Cardiac fibroblast (primary cell): Measurements from ENCODE around the gene TBCEL.

- RRBS: no CpG with 5 or more reads among the region's 3 CpGs
These were observed 47.2 kb downstream of the ARHGEF12 start for GRCh38 chr11:120383456-120383861.

DNA sequence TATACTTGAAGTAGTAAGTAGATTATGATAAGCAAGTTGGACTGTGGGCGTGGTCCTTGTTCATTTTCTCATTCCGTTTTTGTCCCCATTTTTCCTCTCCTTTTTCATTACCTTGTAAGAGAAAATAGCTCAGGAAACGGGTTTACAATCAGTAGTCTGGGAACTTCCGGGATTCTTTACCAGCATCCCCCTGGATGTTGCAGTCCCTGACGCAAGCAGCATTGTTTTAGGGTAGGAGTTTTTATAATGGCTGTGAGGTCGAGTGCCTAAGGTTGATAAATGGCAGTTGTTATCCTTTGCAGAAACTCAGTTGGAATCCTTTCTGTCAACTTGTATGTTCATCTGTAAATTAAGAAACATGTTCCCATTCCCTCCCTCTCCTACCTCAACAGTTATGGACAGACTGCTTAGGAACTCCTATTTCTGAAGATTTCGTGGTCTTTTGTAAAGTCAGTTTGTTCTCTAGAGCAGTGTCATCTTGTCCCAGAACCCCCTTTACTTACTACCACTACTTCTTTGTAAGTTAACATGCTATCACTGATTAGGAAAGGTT lies 68.3 kb downstream of the ARHGEF12 start:
- RRBS: no CpG with 5 or more reads among the region's 7 CpGs

DNA sequence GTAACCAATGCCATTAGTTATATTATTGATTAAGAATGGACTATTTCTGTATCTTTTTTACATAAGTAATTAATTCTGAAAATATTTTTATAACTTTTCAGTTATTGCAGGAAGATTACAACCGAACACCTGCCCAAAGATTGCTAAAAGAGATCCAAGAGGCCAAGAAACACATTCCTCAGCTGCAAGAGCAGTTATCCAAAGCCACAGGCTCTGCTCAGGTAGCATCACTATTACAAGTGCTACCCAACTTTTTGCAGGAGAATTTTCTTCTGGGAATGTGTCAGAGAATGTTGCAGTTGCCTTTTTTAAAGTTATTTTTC lies 82.0 kb upstream of the GRIK4 start:
- RRBS: no CpG with 5 or more reads among the region's 1 CpG

DNA sequence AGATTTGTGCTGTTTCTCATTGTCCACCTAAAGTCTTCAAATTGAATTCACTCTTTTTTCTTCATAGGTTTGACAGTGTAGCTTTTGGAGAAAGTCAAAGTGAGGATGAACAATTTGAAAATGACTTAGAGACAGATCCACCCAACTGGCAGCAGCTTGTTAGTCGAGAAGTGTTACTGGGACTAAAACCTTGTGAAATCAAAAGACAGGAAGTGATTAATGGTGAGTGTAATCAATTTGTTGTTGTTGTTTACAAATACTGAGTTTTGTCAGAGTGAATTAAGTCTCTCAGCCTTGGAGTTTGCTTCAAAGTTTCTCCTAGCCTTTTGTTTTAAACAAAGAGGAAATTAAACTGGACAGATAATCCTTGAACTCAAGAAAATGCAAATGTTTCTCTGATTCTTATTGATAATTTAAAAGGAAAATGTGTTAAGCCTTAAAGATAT lies 53.5 kb upstream of the GRIK4 start:
- RRBS: no CpG with 5 or more reads among the region's 1 CpG

DNA sequence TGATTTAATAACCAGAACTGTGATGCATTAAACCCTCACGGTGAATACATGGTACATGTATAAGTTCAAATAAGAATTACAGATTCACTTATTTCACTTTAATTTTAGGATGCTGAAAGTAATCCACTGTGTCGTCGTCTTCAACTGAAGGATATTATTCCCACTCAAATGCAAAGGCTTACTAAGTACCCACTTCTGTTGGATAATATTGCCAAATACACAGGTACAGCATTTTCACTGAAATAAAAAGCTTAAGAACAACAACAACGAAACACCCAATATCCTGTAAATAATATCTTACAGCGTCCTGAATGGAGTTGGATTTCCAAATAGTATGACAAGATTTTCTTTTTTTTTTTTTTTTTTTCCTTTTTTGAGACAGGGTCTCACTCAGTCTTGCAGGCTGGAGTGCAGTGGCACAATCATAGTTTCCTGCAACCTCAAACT lies 44.4 kb upstream of the GRIK4 start:
- RRBS: no CpG with 5 or more reads among the region's 5 CpGs

- RRBS: no CpG with 5 or more reads among the region's 7 CpGs
These were observed 140.1 kb upstream of the TBCEL start for GRCh38 chr11:120883725-120884254.

GRCh38 chr11:121023788-121024369 lies at the start of gene TBCEL:
Gene TBCEL, plus strand, starts transcription at chr11:121024102.
- RRBS: 1% methylated on average over 22 of the region's 44 CpGs

DNA sequence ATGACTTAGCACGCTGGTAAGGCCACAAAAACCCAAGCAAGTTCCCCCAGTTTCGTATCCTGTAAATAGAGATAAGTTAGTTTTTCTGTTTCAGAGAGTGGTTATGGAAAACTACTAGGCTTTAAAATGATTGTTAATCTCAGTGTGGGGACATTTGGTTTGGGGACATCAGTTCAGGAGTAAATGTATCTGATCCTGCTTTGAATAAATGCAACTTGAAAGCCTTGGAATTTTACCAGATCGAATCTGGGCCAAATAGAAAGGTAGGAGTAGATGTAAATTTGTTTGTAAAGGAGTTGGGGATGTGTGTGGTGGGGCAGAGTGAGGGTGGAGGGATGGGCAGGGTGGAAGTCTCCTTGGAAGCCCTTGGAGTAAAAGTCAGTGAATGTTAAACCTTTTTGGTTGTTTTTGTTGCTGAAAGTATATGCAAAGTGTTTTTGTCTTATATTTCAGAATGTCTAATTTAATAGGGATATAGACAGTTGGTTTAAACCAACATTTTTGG lies 12.2 kb downstream of the TBCEL start:
- RRBS: no CpG with 5 or more reads among the region's 3 CpGs

GRCh38 chr11:121372842-121373497 lies 79.1 kb upstream of the SORL1 start:
- RRBS: no CpG with 5 or more reads among the region's 9 CpGs

DNA sequence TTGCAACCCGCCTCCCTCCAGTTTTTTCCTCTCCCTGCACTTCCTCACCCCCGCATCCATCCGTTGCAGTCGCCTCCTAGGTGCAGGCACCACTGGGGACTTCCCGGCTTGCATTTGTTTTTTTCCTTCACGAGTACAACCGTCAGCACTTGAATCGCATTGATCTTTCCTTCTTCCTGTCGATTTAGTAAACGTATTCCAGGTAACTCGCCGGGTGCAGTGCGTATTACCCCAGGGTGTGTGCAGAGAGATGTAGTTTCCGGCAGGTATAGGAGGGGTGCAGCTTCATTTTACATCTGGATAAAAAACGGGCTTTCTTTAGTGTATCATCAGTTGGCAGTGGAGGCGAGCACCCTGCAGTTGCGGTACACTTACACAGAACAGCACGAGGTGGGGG lies 511 bp downstream of the SORL1 start:
- RRBS: under 1% methylated on average over 7 of the region's 18 CpGs

DNA sequence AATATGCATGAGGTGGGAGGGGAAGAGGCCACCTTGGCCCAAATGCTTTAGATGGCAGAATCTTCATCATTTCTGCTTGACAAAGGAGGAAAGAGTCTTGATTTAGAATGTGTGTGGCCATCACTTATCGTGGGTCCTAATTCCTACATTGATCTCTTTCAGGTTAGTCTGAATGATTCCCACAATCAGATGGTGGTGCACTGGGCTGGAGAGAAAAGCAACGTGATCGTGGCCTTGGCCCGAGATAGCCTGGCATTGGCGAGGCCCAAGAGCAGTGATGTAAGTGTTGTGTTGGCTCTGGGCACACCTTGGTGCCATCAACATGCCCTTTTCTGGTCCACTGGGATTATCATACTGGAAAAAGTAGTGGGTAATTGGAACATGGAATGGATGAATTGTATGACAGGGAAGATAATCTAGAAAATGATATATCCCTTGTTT lies 17.8 kb downstream of the SORL1 start:
- RRBS: no CpG with 5 or more reads among the region's 5 CpGs

DNA sequence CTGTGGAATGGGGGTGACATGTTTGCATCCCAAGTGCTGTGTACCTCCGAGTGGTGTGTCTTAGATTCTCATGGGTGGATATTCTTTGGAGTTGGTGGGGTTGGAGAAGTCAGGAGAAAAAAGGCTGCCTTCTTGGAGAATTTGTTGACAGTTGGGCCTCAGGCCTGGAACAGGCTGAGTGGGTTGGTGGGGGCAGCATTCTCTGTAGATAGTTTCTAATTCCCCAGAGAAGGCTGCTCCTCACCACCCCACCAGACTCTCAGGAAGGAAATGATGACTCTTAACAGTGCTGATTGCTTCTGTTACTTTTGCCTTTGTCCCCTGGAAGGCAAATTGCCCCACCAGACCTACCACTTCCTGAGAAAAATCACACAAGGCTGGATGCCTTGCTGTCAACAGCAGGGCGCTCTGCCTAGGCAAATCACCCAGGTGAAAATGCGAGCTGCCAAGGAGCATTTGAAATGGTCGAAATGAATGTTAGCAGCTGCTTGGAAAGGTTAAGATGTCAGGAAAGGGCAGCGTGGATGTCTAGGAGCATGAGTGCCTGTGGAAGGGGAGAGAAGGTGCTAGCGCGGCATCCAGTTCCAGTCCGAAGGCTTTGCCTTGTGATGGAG lies 30.3 kb downstream of the SORL1 start:
- RRBS: no CpG with 5 or more reads among the region's 8 CpGs

GRCh38 chr11:121587263-121587498 lies 135.1 kb downstream of the SORL1 start:
- RRBS: no CpG with 5 or more reads among the region's 2 CpGs

DNA sequence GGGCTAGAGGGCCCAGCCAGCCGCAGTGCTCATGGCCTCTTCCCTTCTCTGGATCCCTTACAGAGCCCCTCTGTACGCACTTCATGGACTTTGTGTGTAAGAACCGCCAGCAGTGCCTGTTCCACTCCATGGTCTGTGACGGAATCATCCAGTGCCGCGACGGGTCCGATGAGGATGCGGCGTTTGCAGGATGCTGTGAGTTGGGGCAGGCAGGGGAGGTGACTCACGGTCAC lies 135.8 kb downstream of the SORL1 start:
- RRBS: no CpG with 5 or more reads among the region's 11 CpGs

- RRBS: no CpG with 5 or more reads among the region's 23 CpGs
These were observed 143.4 kb downstream of the SORL1 start for GRCh38 chr11:121595403-121596089.

DNA sequence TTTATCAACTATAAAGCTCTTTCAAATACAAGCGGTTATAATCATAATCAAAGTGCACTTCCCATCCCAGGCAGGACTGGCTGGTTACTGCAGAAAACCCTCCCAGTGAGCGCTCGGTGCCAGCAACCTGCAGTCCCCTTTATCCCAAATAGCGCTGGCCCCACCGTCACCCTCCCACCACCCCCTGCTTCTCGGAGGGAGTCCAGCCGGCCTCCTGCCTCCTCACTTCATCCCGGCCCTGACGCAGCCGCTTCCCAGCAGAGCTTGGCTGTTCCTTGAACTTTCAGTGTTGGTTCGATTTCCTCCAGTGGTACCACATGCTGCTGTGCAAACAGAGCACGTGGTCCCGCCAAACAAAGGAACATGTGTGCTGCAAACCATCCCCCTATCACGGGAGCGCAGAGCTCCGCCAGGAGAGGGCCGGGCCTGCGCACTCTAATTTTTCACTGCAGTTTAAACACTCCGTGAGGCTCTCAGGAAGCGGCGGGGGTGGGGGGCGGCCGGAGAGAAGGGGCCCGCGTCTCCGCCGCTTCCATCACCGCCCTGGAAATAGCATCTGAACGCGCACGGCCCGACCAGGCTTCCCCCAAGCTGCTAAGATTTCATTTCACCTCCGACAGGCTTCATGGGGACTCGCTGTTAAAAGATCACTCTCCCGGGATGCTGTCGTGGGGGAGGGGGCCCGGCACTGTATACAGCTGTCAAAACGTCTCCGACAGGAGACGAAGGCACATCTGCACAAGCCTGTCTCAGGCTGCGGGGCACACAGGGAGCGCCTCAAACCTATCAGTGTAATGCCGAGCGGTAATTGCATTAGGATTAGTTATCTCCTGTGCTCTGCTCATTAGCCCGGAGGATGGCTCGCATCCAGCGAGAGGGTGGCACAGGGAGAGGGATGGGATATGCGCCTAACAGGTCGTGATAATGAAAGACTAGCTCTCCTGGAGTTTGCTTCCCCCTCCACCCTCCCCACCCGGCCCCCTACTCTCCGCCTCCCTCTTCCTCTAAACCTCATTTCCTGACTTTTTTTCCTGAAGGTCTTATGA lies 270.5 kb downstream of the SORL1 start:
- RRBS: under 1% methylated on average over 6 of the region's 51 CpGs

DNA sequence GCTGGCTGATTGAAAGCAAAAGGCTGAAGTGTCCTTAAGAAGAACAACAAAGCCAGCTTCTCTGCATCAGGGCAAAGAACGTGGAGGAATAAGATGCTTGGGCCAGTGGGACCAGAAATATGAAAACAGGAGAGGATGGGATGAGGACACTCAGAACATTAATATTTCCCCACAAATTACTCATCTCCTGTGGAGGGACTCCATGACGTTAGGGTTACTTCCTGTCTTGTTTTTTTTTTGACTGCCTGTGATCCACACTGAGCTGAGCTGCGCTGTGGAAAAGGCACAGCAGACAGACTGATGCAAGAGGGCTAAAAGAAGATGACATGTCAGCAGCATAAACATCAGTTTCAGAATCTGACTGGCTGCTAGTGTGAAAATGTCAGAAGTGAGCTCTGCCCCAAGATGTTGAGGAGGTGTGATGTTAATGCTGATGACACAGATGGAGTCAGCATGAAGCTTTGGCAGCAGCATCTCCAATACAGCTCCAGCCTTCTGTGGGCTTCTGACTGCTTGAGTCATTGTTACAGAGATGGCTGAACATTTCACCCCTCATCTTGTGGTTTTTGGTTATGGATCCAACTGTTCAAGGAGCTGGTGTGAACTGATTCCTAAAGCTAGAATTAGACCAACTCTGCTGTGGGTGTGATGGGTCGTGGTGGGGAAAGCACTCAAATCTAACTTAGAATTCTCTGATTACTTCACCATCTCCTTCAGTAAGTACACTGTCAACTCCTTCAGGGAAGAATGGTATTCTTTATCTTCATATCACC lies 286.8 kb downstream of the BLID start:
- RRBS: no CpG with 5 or more reads among the region's 4 CpGs

DNA sequence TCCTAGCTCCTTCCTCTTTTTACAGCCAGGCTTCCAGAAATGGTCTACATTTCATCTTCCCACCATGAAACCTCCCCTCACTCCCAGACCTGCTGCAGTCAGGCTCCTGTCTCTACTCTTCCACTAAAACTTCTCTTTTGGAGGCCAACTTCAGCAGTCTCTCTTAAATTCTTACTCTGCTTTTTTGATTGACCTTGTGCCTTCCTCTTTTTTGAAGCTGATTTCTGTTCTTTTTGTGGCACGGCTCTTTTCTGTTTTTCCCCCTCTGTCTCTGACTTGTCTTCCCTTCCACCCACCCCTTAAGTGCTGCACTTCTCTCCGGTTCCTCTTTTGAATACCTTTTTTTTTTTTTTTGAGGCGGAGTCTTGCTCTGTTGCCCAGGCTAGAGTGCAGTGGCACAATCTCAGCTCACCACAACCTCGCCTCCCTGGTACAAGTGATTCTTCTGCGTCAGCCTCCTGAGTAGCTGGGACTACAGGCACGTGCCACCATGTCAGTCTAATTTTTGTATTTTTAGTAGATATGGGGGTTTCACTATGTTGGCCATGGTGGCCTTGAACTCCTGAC lies 211.9 kb downstream of the BLID start:
- RRBS: no CpG with 5 or more reads among the region's 6 CpGs

DNA sequence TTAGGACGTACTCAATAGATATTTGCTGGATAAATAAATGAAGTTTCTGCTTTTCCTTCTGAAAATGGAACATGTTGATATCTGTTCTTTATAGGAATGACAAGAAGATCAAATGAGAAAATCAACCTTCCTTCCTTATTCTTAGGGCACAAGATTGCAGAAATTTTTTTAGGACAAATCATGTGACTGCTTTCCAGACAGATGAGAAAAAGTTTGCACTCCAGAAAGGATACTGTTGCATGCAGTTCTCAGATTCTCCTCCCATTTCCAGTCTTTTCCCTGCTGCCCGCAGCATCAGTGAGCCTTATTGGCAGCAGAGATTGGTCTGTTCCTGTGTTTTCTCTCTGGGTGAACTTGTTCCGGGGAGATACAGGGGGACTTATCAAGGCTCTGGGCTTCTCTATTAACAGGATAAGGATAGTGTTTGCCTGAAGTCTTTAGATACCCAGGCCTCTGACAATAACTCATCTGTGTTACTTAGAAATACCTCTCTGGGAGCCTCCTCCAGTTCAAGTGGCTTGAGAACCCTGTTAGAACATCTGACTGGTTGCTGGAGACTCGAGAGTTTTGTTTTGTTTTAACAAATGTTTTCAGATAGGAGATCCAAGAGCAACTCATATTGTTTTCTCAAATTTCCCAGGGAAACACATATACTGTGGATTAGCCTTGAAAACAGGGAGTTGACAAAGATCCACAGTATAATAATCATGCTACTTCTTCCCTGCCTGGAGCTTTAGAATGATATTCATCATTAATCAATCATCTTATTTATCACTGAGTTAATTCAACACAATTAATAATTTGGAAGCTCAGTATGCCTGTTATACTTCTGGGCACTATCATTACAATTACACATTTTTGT lies 154.6 kb downstream of the BLID start:
- RRBS: no CpG with 5 or more reads among the region's 4 CpGs